Testis (tissue), 5 donors: Measurements from ENCODE around the genes EPB41L1 and VSTM2L.

DNA sequence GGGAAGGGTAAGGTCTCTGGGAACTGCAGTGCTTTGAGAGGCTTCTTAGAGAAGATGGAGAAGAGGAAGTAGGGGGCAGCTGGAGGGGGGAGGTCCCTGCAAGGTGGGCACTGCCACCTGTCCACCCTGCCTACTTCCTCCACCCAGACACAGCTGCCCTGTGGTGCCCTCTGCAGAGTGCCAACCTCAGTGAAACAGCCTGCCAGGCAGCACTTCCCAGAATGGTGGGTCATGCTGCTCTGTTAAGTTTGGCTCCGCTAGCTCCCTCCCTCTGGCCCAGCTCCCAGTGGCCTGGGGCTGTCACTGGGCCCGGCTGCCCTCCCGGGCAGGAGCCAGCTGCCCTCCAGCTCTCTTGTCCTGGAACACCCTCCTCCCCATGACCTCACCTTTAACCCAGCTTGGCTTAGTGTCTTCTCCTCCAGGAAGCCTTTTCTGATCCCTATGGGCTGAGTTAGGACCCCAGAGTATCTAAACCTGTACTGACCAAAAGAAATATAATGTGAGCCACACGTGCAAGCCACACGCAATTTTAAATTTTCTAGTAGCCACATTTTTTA lies 5.0 kb upstream of the EPB41L1 start:
- PRO-cap, 3 experiments = no peak in any of the 3 experiments
- RAMPAGE, long total RNA, 2 experiments = no peak in any of the 2 experiments
- RRBS = no CpG with 5 or more reads among the region's 5 CpGs

DNA sequence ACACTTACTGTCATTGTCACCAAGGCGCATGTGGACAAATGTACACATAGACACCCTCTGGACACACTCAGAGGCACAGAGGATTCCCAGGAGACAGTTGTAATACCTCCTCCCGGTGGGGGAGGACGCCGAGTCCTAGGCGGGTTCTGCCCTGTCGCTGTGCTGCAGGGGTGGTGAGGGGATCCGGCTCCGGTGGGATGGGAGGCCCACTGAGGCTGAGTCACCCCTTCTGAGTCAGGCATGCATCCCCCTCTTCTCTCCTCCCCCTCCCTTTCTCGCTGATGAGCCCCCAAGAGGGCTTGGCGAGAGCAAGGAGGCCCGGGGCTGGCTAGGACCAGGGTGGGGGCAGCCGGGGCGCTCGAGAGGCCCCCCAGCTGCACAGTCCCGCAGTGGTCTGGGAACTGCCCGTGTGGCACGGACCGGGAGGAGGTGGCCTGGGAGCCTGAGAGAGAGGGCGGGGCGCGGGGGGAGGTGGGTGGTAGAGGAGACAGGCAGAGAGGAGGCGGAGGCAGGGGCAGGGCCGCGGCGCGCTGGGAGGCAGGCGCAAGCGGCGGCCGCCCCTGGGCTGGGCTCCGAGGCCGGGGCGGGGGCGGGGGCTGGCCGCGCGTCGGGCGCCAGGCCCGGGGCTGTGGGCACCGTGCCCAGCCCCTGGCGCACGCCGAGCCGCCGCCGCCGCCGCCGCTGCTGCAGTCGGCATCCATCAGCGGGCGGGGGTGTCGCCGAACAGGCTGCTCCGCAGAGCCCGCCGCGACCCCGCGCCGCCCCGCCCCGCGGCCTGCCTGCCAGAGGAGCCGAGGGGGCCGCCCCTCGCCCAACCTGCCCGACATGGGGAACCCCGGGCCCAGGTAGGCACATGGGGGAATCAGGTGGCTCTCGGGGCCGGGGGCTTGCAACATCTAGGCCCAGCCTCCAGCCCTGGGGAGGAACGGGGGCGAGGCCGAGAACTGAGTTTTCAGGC lies at the start of gene EPB41L1:
EPB41L1 (plus strand) TSS at position 689 of the 958 bp plus-strand sequence.
- PRO-cap, 3 experiments = peak in 3 of 3 experiments; most common plus-strand start position 575 of the sequence (in 3); most common minus-strand start position 396 of the sequence (in 3)
- RAMPAGE, long total RNA, 2 experiments = no peak in any of the 2 experiments
- RRBS = 3% methylated on average over 21 of the region's 75 CpGs

DNA sequence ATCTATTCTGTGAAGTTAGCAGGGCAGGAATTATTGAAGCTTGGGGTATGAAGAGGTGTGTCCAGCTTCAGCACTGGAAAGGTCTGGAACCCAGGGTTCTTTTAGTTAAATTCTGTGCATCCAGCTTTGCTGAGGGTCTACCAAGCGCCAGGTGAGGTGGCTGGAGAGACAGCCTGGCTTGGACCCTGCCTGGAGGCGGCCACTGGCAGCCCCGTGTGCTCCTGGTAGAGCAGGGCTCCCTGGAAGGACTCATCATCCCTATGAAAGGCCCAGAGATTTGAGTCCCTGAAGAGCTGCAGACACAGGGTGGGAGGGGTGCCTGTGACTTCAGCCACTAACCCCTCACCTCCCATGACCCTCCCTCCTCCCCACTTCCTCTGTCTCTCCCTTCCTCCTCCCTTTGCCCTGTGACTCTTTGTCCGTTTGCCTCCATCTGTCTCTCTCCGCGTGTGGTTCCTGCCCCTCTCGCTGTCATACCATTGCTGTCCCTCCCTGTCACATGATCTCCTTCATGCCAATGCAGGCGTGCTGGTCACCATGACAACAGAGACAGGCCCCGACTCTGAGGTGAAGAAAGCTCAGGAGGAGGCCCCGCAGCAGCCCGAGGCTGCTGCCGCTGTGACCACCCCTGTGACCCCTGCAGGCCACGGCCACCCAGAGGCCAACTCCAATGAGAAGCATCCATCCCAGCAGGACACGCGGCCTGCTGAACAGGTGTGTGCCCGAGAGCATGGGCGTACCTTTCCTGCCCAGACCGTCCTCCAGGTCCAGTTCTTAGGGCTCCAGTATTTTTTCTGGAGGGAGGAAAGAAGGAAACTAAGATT lies 18.9 kb downstream of the EPB41L1 start:
- PRO-cap, 3 experiments = no peak in any of the 3 experiments
- RAMPAGE, long total RNA, 2 experiments = no peak in any of the 2 experiments
- RRBS = no CpG with 5 or more reads among the region's 18 CpGs

DNA sequence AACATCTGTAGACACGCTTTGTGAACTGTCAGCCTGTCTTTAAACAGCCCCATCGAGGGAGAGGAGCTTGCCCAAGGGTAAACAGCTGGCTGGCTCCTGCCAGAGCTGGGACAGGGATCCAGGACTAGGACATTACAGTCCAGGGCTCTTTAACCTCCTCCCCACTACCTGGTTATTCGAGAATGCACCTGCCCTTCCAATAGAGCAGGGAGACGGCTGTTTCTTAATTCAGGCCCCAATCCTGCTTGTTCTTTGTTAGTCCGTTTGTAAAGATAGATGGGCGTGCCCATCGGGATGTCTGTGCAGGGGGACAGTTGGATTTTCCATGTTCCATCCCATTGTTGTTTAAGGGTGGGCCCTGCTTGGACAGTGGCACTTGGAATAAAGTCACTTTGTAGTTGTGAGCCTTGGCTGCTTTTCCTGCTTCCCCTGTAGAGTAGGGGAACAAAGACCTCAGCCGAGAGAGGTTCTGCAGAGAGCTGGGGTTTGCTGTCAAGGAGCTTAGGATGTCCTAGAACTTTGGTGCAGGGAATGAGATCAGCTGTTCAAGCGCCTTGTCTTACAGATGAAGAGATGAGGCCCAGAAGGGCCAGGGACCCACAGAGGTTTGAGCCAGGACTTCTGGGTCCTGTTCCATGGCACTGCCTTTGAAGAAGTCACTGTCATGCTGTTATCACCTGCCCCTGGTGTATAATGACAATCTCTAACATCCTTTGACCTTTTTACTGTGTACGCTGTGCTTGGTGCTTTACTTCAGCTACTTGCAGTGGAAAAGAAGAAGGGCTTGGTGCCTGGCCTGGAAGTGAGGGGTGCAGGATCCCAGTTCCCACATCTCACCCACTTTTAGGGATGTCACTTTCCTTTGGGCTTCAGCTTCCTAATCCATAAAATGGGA lies 77.7 kb upstream of the MYL9 start:
- PRO-cap, 3 experiments = no peak in any of the 3 experiments
- RAMPAGE, long total RNA, 2 experiments = no peak in any of the 2 experiments
- RRBS = no CpG with 5 or more reads among the region's 10 CpGs

GRCh38 chr20:36471648-36472280 lies 69.6 kb upstream of the MYL9 start:
- PRO-cap, 3 experiments = no peak in any of the 3 experiments
- RAMPAGE, long total RNA, 2 experiments = no peak in any of the 2 experiments
- RRBS = no CpG with 5 or more reads among the region's 8 CpGs

- PRO-cap, 3 experiments = no peak in any of the 3 experiments
- RAMPAGE, long total RNA, 2 experiments = no peak in any of the 2 experiments
- RRBS = no CpG with 5 or more reads among the region's 17 CpGs
These were observed 44.7 kb upstream of the MYL9 start for GRCh38 chr20:36496657-36497044.

- PRO-cap, 3 experiments = peak in 3 of 3 experiments; most common plus-strand start chr20:36527503 (in 2); most common minus-strand start chr20:36527340 (in 3)
- RAMPAGE, long total RNA, 2 experiments = no peak in any of the 2 experiments
- RRBS = no CpG with 5 or more reads among the region's 26 CpGs
These were observed 14.0 kb upstream of the MYL9 start for GRCh38 chr20:36527165-36527904.

DNA sequence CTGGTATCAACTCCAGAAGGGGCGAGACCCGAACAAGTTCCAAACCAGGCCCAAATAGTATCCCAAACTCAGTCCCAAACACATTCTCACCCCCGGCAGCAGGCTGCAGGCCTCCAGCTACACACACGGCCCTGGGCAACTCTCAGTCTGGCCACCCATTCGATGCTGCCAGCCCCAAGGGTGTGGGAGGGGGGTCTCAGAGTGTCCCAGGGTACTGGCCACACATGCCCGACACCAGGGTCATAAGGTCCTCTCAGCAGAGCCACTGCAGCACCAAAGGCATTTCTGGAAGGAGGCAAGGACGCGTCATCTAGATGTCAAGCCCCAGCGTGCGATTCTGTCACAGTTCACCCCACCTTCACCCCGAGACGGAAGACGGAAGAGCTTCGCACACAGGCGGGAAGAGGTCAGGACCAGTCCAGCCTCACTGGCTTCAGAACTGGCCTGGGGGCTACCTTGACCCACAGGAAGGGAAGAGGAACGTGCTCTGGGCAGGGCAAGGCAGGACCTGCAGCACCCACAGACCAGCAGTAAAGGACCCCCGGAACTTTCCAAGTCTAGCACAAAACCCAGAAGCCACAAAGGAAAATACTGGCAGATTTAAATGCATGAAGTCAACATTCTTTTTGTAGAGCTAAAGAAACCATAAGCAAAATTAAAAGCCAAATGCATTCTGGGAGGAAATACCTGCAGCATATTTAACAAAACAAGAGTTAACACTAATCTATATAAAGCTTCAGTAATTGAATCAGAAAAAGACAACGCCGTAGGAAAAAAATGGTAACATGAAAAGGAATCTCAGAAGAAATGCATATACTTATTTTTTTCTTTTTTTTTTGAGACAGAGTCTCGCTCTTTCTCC lies 9.7 kb downstream of the MYL9 start:
- PRO-cap, 3 experiments = no peak in any of the 3 experiments
- RAMPAGE, long total RNA, 2 experiments = no peak in any of the 2 experiments
- RRBS = no CpG with 5 or more reads among the region's 20 CpGs

GRCh38 chr20:36611383-36612408 lies 6.1 kb downstream of the RAB5IF start:
- PRO-cap, 3 experiments = no peak in any of the 3 experiments
- RAMPAGE, long total RNA, 2 experiments = no peak in any of the 2 experiments
- RRBS = no CpG with 5 or more reads among the region's 12 CpGs

- PRO-cap, 3 experiments = no peak in any of the 3 experiments
- RAMPAGE, long total RNA, 2 experiments = no peak in any of the 2 experiments
- RRBS = no CpG with 5 or more reads among the region's 11 CpGs
These were observed 1.1 kb downstream of the NDRG3 start for GRCh38 chr20:36744718-36745298.

- PRO-cap, 3 experiments = no peak in any of the 3 experiments
- RAMPAGE, long total RNA, 2 experiments = no peak in any of the 2 experiments
- RRBS = 46% methylated on average over 2 of the region's 17 CpGs
These were observed 35.1 kb upstream of the DSN1 start for GRCh38 chr20:36808378-36809338.

- PRO-cap, 3 experiments = peak in 3 of 3 experiments; most common plus-strand start chr20:36835841 (in 3); most common minus-strand start chr20:36835703 (in 2)
- RAMPAGE, long total RNA, 2 experiments = no peak in any of the 2 experiments
- RRBS = 1% methylated on average over 7 of the region's 26 CpGs
These were observed 27.9 kb downstream of the SOGA1 start for GRCh38 chr20:36835322-36836041.

- PRO-cap, 3 experiments = no peak in any of the 3 experiments
- RAMPAGE, long total RNA, 2 experiments = no peak in any of the 2 experiments
- RRBS = no CpG with 5 or more reads among the region's 5 CpGs
These were observed 21.0 kb downstream of the TLDC2 start for GRCh38 chr20:36896740-36897475.

- PRO-cap, 3 experiments = peak in 3 of 3 experiments; most common plus-strand start chr20:36944595 (in 1); most common minus-strand start chr20:36944275 (in 3)
- RAMPAGE, long total RNA, 2 experiments = no peak in any of the 2 experiments
- RRBS = no CpG with 5 or more reads among the region's 8 CpGs
These were observed 7.2 kb downstream of the SAMHD1 start for GRCh38 chr20:36944209-36944716.

DNA sequence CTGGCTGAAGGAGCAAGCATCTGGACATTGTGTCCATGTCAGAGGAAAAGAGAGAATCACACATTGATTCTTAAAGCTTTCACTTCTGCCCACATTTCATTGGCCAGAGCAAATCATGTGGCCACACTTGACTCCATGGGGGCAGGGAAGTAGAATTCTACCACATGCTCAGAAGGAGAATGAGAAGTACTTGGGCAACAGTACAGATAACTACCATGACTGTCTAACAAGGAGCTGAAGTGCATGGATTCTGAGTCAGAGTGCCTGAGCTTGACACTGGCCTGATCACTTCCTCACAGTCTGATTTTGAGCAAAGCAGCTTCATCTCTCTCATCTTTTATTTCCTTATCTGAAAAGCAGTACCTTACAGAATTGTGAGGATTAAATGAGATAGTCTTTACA lies 38.5 kb downstream of the GHRH start:
- PRO-cap, 3 experiments = no peak in any of the 3 experiments
- RAMPAGE, long total RNA, 2 experiments = no peak in any of the 2 experiments

GRCh38 chr20:37228270-37228737 lies 33.3 kb downstream of the GHRH start:
- PRO-cap, 3 experiments = no peak in any of the 3 experiments
- RAMPAGE, long total RNA, 2 experiments = no peak in any of the 2 experiments
- RRBS = no CpG with 5 or more reads among the region's 8 CpGs

DNA sequence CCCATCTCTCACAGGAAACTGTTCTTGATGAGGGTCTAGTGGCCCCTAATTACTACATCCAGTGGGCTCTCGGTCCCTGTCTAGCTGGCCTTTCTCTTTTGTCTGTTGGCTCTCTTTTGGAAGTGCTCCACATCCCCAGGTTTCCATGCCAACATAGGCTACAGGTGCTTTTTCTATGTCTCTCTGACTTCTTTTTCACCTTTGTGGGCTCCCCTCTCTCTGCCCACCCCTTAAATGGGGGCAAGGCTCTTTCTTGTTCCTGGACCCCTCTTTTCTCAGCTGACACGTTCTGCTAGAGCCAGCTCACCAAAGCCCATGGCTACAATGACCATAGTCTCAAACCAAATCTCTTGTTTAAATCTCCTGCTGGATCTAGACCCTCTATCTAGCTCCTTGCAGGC lies 14.4 kb upstream of the NNAT start:
- PRO-cap, 3 experiments = no peak in any of the 3 experiments
- RAMPAGE, long total RNA, 2 experiments = no peak in any of the 2 experiments
- RRBS = no CpG with 5 or more reads among the region's 2 CpGs

DNA sequence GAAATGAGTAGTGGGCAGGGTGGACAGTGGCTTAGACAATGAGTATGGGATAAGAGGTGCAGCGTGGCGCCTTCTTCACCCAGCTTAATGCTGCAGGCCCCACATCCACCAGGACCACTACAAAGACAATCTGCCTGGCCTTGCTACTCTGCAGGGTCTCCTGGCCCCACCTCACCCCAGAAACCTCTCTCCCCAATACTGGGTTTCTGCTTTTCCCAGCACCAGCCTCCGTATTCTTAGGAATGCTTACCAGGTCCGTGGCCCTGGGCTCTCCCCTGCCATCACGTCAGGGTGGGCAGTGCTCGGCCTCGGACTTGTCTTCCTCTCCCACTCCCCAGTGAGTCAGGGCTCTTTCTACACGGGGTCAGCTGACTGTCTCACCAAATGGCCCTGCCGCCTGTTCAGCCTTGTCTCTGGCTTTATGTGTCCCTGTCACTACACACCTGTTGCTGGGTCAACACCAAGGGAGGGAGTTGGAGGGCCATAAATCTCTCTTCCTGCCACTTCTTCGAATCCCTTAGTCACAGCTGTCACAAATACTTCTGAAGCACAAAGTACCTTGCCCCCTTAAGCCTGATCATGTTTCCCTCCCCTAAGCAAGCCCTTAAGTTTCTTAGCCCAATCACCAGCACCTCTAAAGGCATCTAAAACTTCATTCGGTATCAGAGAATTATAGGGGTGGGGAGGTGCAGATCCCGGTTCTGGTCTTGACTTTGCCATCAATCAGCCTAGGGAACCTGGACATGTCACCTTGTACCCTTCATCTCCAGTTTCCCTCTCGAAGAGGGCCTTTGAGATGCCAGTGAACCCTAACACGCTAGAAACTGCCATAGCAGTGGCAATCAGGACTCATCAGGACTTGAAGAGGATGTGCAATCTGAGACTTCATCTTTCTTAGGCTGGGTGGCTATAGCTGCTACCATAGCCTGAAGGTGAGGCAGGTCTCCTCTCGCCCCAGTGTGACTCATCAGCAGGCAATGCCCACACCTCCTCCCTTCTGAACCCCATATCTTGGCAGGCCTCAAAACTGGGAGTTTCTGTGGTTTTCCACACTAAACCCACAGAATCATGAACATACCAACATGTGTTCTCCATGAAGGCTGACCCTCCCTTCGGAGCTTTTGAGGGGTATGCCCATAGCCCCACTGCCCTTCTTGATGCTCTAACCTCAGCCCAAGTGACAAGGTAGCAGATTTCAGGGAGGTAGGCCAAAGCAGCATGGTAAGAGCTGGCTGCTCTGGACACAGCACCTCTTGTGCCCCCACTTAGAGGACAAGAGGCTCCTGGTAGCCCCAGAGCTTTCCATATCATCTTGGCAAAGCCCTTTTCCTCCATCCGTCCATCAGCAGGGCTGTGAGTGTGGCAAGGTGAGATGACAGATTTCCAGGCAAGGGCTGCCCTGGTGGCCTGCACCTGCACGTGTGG lies 3.0 kb downstream of the BLCAP start:
- PRO-cap, 3 experiments = no peak in any of the 3 experiments
- RAMPAGE, long total RNA, 2 experiments = no peak in any of the 2 experiments
- RRBS = no CpG with 5 or more reads among the region's 18 CpGs

GRCh38 chr20:37714843-37715747 lies 21.3 kb downstream of the CTNNBL1 start:
- PRO-cap, 3 experiments = no peak in any of the 3 experiments
- RAMPAGE, long total RNA, 2 experiments = no peak in any of the 2 experiments
- RRBS = no CpG with 5 or more reads among the region's 11 CpGs

GRCh38 chr20:37902569-37903334 lies at the start of gene VSTM2L:
Gene VSTM2L (plus strand): TSS chr20:37903127.
- PRO-cap, 3 experiments = peak in 3 of 3 experiments; most common plus-strand start chr20:37903129 (in 3); most common minus-strand start chr20:37902919 (in 1)
- RAMPAGE, long total RNA, 2 experiments = no peak in any of the 2 experiments
- RRBS = 4% methylated on average over 11 of the region's 70 CpGs